Panc1 (cell line): ENCODE measurements around the genes PWP2, AIRE, KRTAP10-6, KRTAP10-7 and UBE2G2.

DNA sequence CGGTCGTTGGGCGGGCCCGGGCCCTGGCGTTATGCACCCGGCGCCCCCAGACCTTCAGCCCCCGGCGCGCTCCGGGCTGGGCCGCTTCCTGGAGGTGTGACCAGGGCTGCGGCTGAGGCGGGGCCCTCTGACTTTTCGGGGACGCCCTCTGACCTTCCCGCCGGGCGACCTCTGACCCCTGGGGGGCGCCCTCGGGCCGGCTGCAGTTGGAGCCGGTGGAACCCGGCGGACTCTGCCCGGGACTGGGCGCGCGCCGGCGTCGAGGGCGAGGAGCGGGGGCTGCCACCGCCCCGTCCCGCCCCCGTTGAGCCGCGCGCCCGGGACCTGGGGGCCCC lies 448 bp downstream of the TRAPPC10 start:
- RRBS, 2 experiments = under 1 to 4% methylated on average over 27 of the region's 42 CpGs

DNA sequence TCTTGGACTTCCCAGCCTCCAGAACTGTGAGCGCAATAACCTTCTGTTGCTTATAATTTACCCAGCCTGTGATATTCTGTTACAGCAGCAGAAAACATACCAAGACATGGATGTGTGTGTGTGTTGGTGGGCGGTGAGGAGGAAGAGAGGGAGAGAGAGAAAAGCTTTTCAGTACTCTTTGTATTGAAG lies 23.1 kb downstream of the TRAPPC10 start:
- RRBS, 2 experiments = no CpG with 5 or more reads among the region's 2 CpGs

- RRBS, 2 experiments = no CpG with 5 or more reads among the region's 9 CpGs
These were observed 39.1 kb upstream of the PWP2 start for GRCh38 chr21:44068018-44068592.

- RRBS, 2 experiments = no CpG with 5 or more reads among the region's 40 CpGs
These were observed 19.7 kb upstream of the PWP2 start for GRCh38 chr21:44087123-44088317.

- RRBS, 2 experiments = no CpG with 5 or more reads among the region's 14 CpGs
These were observed 16.8 kb upstream of the PWP2 start for GRCh38 chr21:44090227-44090947.

- RRBS, 2 experiments = 1 to 4% methylated on average over 43 to 54 of the region's 86 CpGs
These were observed at the start of gene PWP2 for GRCh38 chr21:44106939-44107593. Gene PWP2 (plus strand): TSS chr21:44107399.

- RRBS, 2 experiments = 35 to 37% methylated on average over 28 to 31 of the region's 62 CpGs
These were observed at the start of gene AIRE for GRCh38 chr21:44285640-44286348. Gene AIRE (plus strand): TSS chr21:44285876.

- RRBS, 2 experiments = no CpG with 5 or more reads among the region's 6 CpGs
These were observed 764 bp upstream of the PFKL start for GRCh38 chr21:44299177-44299401.

- RRBS, 2 experiments = no CpG with 5 or more reads among the region's 7 CpGs
These were observed 706 bp downstream of the TRPM2 start for GRCh38 chr21:44354131-44354522.

DNA sequence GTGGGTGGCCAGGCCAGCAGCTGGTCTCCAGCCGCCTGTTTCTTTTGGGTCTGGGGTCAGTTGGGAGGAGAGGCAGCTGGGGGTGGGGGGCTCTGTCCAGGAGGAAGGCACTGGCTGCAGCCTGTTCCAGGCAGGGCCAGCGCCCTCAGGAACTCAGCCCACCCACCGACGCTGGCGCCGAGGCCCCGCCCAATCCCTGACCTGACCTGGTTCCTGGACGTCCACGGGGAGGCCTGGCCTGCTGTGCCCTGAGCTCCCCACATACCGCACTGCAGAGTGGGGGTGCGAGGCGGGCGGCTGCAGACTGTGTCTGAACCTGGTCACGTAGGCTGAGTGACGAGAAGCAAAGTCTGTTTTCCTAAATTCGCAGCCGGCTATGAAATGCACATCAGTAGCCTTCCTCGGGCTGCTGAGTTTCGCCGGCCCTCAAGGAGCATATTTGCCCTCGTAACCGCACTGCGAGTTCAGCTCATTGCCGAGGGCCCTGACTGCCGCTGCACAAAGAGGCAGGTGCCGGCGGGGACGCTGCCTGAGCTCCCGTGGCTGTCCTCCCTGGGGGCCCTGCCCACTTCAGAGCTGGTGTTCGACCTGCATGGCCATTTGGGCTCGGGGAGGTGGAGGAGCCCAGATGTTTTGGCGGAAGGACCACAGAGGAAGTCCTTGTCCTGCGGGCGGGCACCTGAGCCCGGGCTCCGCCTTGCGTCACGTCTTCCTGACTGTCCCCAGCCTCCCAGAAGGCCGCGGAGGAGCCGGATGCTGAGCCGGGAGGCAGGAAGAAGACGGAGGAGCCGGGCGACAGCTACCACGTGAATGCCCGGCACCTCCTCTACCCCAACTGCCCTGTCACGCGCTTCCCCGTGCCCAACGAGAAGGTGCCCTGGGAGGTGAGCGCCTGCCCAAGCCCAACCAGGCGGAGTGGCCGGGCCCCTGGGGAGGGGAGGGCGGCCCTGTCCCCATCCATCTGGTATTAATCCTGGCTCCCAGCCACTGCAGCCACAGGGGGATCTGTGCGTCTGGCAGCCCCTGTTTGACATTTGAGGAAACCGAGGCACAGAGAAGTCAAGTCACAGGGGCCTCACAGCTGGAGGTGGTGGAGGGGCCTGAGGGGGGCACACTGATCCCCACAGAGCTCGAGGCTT lies 30.0 kb upstream of the LRRC3 start:
- RRBS, 2 experiments = 72 to 74% methylated on average over 17 to 20 of the region's 58 CpGs

- RRBS, 2 experiments = no CpG with 5 or more reads among the region's 1 CpG
These were observed 27.1 kb upstream of the LRRC3 start for GRCh38 chr21:44428221-44428530.

DNA sequence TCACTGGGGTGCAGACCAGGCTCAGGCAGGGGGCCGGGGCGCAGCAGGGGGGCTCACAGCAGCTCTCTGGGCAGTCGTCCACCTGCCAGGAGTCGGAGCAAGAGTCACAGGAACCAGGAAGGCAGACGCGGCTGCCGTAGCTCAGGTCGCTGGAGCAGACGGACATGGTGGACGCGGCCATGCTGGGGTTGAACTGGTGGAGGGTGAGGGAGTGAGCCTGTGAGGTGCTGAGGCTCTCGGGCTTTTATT lies at the start of gene KRTAP10-6:
Gene KRTAP10-6 (minus strand): TSS at position 202 of the 249 bp plus-strand sequence.
- RRBS, 2 experiments = no CpG with 5 or more reads among the region's 12 CpGs

- RRBS, 2 experiments = no CpG with 5 or more reads among the region's 18 CpGs
These were observed at the start of gene KRTAP10-7 for GRCh38 chr21:44600425-44601045. Gene KRTAP10-7 (plus strand): TSS chr21:44600597.

DNA sequence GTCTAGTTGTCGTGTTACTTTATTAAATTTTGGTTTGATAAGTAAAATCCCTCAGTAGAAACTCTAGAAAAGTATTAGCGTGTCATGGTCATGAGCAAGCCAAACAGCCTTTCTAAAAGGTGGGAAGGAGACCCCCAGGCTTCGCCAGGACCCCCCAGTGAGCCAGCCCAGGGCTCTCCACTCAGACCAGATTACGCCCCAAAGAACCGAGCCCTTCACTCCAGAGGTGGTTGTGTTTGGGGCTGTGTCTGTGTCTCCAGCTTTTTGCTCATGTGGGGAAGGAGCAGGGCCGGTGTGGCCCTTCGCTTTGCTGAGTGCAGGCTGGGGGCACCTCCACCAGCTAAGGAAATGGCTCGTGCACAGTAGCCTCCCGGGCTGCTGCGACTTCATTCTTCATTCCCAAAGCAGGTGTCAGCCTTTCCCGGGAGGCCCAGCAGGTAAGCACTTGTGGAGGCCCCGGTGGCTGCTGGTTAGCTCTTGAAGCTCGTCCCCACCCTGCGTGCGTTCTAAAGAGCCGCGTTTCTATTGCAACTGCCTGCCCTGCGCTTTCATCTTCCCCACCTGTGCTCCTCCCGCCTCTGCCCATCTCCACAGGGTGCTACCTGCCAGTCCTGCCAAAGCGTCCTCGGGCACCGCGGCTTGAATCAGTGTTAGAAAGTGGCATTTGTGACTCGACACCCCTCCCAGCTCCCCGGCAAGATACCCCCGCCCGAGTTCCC lies 514 bp downstream of the TSPEAR start:
- RRBS, 2 experiments = 47 to 57% methylated on average over 8 of the region's 27 CpGs

DNA sequence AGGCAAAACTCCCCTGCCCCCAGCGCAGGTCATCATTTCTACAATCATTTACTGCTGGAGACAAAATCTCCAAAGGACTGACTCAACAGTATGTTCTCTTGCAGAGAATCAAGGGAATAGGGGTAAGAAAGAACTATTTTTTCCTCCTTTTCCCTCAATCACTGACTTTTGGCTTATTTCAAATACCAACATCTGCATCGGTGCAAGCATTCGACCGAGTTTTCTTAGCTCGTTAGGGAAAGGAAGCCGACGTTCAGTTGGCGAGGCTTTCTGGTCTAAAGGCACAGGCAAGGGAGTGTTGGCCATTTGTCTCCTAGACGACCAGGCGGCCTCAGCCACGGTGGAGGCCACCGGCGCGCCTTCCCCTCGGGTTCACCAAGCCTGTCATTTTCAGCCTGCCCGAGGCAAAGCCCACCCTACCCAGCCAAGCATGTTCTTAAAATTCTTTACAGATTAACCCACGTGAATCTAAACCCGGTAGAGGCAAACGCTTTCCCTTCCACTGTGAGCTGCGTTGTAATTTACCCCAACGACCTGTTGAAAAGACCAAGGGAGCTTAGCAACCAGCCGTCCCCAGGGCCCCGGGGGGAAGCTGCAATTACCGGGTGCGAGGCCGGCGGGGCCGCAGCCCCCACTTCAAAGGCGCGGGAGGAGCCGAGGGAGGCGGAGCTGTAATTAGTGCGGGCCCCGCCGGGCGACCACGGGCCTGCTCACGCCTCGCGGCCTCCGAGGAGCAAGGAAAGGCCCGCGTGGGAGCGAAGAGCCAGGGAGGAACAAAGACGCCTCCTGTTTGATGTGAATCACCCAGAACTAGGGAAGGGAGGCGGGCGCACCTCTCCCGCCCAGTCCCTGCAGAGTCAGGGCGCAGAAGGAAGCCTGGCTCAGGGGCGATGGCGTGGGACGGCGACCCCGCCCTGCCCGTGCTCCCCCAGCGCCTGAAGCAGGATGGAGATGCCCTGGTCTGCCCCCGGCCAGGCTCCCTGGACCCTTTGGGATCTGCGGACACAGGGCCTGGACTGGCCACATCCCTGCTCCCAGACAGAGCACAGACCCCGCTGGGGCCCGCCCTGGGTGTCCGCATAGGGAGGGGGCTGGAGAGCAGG lies 11.9 kb upstream of the TSPEAR start:
- RRBS, 2 experiments = 24 to 34% methylated on average over 9 to 13 of the region's 61 CpGs

DNA sequence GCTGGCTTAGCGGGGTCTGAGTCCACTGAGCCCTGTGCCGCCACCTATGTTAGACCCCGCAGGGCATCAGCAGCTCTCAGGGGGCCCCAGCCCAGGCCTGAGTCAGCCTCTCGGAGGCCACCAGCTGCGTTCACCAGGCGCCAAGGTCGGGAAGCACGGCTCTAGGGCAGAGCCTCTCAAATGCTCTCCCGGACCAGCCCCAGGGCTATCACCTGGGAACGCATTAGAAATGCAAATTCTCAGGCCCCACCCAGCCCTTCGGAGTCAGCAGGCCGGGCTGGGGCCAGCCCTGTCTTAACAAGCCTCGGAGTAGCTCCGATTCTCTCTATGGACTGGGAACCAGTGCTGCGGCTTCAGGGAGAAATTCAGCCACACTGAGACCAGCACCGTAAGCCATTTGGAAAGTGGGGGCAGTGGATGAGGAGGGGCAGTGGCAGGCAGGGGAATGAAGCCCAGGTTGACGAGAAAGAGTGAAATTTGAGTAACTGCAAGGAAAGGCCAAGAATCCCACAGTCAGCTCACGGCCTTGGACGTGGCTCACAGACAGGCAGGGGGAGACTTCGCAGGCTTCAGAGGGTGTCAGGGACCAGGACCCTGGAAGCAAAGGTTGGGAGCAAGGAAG lies 37.4 kb upstream of the TSPEAR start:
- RRBS, 2 experiments = 46 to 59% methylated on average over 4 of the region's 20 CpGs

- RRBS, 2 experiments = 1 to 4% methylated on average over 35 to 41 of the region's 104 CpGs
These were observed at the start of gene UBE2G2 for GRCh38 chr21:44801601-44802793. Gene UBE2G2 (minus strand): TSS chr21:44801820.

GRCh38 chr21:44872451-44873210 lies 859 bp downstream of the PTTG1IP start:
- RRBS, 2 experiments = 1 to 5% methylated on average over 24 of the region's 47 CpGs

DNA sequence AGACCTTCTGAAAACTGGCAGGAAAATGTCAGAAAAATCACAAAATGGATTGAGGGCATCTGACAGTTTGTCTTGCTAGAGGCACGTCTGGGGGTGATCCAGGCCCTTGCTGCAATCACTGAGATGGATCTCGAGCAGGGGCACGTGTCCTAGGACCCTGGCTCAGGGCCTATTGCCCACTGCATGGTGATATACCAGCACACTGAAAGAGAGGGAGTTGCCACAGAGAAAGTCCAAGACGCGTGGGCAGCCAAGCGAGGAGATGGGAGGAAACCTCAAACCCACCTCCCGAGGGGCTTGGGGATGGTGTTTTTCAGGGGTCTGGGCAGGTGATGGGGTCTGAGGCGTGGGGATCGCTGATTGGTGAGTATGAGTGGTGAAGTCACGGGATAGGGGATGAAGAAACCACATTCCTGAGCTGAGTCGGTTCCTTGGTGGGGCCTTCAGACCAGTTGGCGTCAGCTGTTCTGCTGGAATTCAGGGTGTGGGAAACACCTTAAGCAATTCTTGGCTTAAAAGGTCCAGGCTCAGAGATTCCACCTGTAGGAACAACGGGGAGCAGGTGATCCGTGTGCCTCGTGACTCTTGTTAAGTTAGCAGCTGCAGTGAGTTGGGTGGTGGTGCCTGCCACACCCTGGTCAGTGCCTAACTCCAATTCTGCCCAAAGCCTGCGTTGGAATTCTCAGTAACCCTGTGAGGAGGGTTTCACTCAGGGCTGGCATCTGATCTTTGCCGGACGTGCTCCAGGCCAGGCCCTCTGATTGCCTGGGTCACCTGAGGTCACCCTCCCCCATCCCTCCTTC lies 8.8 kb upstream of the PTTG1IP start:
- RRBS, 2 experiments = no CpG with 5 or more reads among the region's 18 CpGs

DNA sequence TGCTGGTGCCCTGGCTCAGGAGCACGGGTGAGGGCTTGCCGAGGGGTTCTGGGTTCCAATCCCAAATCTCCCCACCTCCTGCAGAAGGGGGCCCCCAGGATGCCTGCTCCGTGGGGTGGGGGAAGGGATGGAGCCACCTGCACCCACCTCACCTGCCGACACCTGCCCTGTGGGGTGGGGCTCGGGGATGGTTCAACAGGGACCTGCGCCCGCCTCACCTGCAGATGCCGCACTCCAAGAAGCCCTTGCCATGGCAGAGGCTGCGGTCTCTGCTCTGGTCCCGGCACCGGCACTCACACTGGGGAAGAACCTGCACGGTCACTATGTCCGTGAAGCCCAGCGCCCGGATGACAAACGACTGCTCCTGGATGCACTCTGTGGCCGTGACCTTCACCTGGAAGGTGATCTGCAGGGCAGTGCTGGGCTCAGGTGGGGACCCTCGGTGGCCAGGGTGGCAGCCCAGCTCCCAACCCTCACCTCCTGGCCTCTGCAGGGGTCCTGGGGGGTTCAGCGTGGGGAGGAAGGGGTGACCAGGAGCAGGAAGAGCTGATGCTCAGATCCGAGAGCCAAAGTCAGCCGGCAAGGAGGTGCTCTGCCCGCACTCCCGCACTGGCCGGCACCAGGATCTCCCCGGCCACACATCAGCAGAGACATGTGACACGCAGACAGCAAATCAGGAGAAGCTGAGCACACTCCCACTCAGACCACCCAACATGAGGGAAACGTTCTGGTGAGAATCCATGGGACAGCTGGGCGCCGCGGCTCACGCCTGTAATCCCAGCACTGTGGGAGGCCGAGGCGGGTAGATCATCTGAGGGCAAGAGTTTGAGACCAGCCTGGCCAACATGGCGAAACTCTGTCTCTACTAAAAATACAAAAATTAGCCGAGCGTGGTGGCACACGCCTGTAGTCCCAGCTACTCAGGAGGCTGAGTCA lies 18.4 kb upstream of the PTTG1IP start:
- RRBS, 2 experiments = 95% methylated on average over 8 of the region's 37 CpGs